OVCAR3 (cell line): Measurements from ENCODE around the genes STX10 and CACNA1A.

DNA sequence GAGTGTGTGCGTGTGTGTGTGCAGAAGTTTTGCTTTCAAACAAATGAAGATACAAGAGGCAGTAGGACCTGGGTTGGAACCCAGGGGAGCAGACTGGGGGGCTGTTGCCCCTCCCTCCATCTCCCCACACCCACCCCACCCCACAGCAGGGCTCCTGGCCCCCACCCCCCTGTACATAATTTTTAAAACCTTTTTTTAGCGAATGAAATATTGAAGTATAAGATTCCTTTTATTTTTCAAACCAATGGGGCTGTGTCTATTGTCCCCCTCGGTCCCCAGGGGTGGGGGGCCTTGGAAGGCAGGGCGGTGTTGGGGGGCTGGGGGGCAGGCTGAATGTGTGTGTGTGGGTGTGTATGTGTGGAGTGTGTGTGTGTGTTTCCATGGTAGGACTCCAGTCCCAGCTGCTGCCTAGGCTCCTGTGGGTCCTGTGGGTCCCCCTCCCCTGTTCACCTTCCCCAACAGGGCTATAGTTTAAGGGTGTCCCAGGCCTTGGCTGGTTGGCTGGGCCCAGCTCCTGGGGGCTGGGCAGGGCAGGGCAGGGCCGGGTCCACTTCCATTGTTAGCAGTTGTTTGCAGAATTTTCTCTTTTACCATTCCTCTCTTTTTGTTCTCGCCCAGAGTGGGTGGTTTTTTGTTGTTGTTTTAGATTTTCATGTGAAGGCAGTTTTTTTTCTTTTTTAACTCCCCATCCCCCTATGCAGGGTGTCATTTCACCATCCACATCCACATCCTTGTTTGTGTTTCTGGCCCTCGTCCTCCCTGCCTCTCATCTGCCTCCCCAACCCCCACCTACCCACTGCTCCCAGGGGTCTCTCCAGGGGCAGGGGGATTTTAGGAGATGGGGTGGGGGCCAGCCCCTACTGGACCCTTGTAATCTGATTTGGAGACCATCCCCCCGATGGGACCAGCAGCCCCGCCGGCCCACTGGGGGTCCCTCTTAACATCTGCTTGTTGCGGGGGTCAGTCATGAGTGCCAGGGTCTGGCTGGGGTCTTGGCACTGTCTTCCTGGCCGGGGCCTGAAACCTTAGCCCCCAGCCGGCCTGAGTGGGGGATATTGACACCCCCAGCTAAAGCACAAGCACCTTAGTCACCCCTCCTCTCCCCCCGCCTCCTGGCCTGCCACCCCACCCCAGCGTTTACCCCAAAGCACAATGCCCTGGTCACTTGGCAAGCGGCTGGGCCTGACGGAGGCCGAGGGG lies 10.6 kb downstream of the STX10 start:
- RRBS = no CpG with 5 or more reads among the region's 18 CpGs

DNA sequence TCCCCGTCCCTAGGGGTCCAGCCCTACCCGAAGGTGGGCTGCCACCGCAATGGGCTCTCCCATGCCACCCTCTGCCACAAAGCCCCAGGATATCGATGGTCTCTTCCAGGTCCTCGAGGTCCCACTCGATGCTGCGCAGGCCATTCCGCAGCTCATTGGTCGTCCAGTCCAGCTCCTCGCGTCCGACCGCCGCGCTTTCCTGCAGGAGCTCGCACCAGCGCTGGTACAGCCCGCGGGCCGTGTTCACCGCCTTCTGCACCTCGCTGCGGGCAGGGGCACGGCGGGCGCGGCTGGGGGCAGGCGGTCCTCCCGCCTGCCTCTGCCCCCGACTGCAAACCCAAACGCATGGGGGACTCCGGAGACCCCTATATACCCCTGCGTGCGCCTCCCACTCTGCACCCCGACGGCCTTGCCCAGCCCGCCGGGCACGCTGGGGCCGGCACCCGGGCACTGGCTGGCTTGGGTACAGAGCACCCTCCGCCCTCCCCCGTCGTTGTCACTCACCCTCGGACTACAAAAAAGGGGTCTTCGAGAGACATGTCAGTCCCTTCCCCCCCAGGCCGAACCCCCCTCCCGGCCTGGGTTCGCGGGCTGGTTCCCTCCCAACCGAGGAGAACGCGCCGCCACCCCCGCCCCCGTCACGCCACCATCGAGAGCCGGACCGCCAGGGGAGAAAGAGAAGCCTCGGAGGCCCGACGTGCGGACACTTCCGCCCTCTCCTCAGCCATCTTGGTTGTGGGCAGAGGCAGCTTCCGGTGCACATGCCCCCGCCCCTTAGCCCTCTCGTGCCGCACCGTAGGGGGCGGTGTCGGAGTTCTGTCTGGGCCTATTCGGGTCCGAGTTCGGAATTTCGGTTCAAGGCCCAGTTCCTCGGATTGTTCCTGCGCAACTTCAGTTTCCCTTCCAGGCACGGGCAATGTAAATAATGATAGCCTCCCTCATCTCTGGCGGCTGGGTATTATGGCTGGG lies at the start of gene STX10:
STX10 (minus strand) TSS at position 741 of the 969 bp plus-strand sequence.
- RRBS = 4% methylated on average over 20 of the region's 80 CpGs

- RRBS = no CpG with 5 or more reads among the region's 7 CpGs
These were observed 6.7 kb downstream of the IER2 start for GRCh38 chr19:13156834-13157437.

DNA sequence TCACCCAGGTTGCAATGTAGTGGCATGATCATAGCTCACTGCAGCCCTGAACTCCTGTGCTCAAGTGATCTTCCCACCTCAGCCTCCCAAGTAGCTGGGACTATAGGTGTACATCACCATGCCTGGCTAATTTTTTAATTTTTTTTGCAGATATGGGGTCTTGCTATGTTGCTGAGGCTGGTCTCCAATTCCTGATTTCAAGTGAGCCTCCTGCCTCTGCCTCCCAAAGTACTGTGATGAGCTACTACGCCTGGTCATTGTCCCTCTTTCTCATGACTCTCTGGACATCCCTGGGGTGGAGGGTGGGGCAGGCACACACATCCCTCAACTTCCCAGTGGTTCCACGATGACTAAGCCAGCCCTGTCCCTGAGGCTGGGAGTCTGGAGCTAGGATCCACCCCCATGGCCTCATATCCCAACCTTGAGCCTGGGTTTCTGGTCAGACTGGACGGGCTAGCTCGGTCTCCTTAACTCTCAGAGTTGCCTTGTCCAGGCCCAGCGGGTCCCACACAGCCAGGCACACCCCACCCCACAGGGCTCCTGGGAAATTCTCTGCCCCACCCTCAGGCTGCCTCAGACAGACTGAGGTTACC lies 19.5 kb downstream of the IER2 start:
- RRBS = no CpG with 5 or more reads among the region's 5 CpGs

GRCh38 chr19:13181763-13182378 lies 31.7 kb downstream of the IER2 start:
- RRBS = 56% methylated on average over 6 of the region's 16 CpGs

- RRBS = no CpG with 5 or more reads among the region's 12 CpGs
These were observed 126.9 kb downstream of the IER2 start for GRCh38 chr19:13277036-13277499.

GRCh38 chr19:13459143-13459735 lies 47.0 kb downstream of the CACNA1A start:
- RRBS = no CpG with 5 or more reads among the region's 13 CpGs

- RRBS = 24% methylated on average over 36 of the region's 73 CpGs
These were observed at the start of gene CACNA1A for GRCh38 chr19:13506106-13506856. Gene CACNA1A, minus strand, starts transcription at chr19:13506479.

DNA sequence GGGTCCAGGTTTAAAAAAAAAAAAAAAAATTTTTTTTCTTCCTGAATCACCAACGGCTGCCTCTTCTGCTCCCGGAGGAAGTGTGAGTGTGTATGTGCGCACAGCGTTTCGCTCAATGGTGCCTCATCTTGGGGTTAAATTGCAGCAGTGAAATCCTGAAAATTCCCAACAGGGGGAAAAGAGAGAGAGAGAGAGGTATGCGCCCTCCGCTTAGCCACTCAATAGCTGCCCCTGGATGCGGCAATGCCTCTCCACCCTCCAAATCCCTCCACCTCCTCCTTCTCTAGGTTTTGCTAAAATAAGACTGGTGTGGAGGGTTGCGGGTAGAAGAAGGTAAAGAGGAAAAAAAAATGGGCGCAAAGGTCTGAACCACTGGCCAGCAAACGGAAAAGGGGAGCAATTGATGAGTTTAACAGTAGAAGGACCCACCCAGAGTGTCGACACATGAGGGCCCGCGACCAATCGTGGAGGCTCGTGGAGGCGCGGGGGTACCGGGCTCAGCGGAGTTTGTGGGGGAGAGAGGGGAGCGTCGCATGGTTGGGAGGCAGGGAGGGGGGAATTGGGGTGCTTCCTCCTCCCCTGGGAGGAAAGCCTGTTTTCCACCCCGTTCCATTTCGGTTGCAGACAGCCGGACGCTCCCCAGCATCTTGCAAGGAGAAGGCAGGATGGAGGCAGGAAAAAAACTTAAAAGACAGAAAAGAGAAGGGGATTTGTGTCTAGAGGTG lies 935 bp upstream of the CACNA1A start:
- RRBS = no CpG with 5 or more reads among the region's 26 CpGs

DNA sequence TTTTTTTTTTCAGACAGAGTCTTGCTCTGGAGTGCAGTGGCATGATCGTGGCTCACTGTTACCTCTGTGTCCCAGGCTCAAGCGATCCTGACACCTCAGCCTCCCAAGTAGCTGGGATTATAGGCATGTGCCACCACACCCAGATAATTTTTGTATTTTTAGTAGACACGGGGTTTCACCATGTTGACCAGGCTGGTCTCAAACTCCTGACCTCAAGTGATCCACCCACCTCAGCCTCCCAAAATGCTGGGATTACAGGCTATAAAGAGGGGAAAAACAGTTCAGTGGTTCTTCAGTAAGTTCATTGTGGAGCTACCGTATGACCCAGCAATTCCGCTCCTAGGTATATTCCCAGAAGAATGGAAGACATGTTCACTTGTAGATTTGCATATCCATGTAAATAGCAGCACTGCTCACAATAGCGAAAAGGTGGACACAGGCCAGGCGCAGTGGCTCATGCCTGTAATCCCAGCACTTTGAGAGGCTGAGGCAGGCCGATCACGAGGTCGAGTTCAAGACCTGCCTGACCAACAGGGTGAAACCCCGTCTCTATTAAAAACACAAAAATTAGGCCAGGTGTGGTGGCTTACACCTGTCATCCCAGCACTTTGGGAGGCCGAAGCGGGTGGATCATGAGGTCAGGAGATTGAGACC lies 5.5 kb downstream of the C19orf53 start:
- RRBS = no CpG with 5 or more reads among the region's 13 CpGs

GRCh38 chr19:13804543-13805232 lies 9.4 kb downstream of the ZSWIM4 start:
- RRBS = 100% methylated on average over 2 of the region's 36 CpGs

DNA sequence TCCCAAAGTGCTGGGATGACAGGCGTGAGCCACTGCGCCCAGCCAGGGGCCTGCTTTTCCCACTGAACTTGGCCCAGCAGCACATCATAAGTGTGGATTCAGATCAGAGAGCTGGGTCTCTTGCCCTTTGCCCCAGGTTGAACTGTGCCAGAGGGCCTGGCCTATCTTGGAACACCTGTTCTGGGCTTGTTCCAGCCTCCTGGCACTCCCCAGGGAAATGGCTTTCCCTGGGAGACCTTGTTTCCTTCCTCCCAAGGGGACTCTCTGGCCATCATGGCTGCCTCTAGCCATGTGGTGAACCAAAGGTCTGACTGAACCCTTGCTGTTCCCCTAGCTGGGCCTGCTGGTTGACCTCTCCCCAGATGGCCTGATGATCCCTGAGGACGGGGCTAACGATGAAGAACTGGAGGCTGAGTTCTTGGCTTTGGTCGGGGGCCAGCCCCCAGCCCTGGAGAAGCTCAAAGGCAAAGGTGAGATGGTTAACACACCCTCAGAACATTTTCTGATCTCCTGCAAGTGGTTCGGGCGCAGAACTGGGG lies 3.6 kb downstream of the CC2D1A start:
- RRBS = no CpG with 5 or more reads among the region's 7 CpGs

DNA sequence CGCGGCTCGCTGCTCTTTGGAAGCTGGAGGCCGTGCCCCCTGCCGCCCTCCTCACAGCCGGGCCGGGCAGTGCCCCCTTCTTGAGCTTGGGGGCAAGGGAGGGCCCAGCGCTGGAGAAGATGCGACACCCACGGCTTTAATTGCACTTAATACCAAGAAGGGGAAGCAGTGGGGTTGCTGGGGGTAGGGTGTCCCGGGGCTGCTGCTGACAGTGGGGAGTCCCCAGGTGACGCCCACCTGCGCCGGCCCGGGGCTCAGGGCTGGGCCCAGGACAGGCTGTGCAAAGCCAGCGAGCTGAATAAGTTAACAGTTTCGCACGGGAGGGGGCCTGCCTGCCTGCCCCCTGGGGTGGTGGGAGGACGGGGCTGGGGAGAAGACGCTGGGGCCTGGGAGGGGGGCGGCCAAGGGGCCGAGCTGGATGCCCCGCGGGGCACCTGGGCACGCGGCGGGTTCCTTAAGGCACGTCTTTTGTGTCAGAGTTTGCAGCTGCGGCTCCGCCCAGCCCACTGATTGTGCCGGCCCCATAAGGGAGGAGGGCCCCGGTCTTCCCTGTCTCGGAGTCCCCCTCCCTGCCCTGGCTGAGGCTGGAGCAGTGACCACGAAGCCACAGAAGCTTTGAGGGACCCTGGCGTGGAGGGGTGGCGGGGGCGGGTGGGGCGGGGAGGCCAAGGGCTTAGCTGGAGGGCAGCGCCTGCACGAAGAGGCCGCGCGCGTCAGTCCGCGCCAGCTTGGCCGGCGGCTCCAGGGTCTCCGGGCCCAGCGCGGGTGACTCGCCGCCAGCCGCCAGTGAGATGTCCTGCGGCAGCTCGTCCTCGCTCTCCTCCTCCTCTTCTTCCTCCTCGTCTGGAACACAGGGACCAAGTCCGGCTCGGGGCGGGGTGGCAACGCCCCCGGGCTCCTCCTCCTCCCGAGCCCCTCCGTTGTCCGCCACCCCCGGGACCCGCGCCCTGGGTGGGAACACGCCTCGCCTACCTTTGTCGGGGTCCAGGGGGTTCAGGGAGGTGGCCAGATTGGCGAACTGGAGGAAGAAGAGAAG lies 10.0 kb downstream of the DCAF15 start:
- RRBS = 92% methylated on average over 12 of the region's 73 CpGs

GRCh38 chr19:14001019-14001553 lies 5.0 kb downstream of the RFX1 start:
- RRBS = no CpG with 5 or more reads among the region's 9 CpGs

DNA sequence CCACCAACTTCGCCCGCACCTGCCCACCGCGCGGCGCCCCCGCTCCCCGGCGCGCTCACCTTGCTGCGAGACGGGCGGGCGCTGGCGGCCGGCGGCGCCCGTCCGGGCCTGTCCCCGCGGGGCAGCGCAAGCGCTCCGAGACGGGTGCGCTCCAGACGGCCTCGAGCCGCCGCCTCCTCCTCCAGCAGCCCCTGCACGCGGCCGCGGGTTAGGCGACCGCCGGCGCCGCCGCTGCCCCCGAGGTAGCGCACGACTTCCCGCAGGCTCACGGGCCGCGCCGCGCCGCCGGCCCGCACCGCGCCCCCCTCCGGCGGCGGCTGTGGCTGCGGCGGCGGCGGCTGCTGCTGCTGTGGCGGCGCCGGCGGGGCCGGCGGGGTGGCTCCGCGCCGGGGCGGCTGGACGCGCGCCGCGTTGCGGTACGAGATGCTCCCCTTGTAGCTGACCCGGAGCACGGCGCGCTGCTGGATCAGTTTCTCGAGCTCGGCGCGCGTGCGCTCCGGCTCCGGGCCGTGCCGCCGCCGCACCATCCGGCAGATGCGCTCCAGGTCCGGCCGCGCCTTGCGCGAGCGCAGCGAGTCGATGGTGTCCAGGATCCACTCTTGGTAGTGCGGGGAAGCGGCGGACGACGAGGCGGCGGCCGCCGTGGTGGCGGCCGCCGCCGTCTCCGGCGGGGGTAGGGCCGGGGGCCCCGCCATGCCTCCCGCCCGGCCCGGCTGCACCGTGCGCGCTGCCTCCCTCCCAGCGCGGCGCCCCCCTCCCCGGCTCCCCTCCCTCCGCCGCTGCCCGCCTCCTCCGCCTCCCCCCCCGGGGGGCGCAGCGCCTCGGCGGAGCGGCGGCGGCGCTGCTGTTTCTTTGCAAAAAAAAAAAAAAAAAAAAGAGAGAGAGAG lies 4.4 kb upstream of the C19orf67 start:
- RRBS = 3% methylated on average over 83 of the region's 145 CpGs

DNA sequence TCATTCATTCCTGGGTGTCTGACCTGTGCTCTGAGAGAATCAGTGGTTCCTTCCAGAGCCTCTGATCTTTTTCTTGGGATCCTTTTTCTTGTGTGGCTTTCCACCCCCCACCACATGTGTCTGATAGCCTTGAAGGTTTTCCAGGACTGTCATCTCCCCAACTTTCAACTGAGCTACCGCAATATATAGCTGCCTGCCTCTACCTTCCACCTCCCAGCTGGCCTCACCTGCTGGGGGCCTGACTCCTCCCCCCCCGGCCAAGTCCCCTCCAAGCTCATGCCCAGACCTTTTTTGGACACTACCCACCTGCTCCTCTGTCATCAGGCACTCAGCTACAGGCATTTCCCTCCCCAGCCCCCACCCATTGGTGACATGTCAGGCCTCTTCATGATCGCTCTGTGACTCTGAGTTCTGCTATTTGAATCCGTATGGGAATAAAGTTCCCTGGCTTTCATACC lies 1.9 kb downstream of the PRKACA start:
- RRBS = no CpG with 5 or more reads among the region's 4 CpGs

- RRBS = no CpG with 5 or more reads among the region's 7 CpGs
These were observed 2.1 kb upstream of the ASF1B start for GRCh38 chr19:14138408-14138996.

- RRBS = no CpG with 5 or more reads among the region's 12 CpGs
These were observed 78.0 kb upstream of the ADGRL1 start for GRCh38 chr19:14283723-14284525.

DNA sequence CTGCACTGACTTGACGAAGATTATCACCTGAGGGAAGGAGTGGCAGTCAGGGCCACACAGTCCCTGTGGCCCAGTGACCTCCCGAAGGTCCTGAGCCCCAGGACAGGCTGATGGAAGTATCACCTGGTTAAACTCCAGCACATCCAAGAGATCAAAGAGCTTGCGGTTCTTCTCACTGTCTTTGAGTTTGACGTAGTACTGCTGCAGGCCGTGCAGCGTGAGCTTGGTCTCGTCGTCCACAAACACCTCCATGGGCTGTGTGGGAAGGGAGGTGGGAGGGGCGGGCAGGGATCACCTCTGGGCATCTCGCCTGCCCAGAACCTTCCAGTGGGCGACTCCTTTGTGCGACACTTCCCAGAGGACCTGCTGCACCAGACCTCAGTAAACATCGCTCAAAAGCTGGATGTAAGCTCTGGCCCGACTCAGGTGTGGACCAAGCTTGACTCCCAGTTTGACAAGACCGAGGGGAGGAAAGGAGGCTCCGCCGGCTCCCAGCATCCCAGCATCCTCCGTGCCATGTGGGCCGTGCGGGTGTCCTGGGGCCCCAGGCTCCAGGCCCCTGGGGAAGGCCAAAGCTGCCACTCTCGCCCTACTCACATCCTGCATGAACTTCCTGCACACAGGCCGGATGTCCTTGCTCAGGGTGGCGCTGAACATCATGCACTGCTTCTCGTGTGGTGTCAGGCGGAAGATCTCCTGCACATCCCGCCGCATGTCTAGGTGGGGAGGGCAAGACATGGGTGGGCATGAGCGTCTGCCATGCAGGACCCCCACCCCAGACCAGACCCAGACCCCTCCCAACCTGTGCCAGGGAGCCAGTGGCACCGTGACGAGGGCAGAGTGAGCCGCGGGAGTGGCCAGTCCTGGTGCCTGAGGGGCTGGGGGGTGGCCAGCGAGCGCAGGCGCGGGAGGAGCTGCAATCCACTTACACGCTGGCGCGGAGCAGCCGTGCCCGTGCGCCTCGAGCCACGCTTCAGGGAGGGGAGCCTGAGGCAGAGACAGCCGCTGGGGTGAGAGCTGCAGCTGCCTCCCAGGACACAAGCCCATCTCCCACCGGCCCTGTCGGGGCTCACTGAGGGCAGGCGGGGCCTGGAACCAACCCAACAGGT lies 9.2 kb downstream of the DDX39A start:
- RRBS = no CpG with 5 or more reads among the region's 48 CpGs

GRCh38 chr19:14410728-14411250 lies 8.4 kb downstream of the DDX39A start:
- RRBS = no CpG with 5 or more reads among the region's 22 CpGs